Airway epithelial cell (primary cell): ENCODE data around the gene IRX2.

DNA sequence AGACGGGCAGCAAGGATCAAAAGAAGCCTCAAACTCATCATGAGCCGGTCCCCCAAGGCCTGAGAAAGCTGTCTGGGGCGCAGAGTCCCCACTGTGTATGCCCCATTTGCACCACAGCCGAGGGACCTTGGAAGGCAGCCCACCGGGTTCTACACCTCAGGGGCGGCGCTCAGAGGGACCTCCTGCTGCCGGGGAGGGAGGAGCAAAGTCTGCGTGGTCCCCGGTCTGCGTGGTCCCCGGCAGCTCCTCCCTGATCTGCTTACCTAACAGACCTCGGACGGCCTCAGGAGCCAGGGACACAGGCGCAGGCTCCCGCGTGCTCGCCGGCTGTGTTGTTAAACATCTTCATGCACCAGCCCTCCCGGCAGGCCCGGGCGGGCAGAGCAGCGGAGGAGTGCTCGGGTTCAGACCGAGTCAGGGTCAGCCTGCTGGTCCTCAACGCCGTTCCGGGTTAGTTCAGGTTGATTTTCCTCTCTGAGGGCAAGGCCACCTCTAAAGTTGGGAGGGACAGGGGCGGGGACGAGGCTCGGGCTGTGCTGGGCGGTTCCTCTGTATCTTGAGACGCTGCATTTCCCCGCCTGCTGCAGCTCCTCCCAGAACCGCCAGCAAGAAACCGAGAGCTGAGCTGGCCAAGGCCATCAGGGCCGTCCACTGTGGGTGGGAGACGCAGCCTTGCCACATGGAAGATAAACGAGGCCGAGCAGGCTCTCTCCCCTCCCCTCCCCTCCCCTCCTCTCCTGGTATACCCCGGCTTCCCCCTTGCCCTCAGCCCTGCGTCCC, 74.6 kb downstream of the MRPL36 start:
- RAMPAGE, long total RNA, result no peak

DNA sequence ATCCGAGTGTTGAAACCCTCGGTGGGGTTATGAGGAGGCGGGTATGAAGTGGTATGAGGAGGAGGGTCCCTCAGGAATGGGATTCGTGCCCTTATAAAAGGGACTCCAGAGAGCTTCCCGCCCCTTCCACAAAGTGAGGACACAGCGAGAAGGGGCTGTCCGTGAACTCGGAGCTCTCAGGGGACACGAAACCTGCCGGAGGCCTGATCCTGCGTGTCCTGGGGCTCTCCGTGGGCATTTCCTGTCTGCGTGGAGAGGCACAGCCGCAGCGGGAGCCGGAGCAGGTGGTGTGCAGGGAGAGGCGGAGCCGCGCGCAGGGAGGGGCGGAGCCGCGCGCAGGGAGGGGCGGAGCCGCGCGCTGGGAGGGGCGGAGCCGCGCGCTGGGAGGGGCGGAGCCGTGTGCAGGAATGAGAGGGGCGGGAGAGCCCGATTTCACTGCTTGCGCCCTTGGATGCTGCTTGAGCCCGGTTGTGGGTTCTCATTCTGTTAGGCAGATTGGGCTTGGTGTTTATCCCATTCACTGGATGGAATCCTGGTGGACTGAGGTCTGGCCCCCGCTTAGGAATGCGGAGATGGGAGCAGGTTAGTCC, 26.6 kb downstream of the NDUFS6 start:
- RAMPAGE, long total RNA, result no peak

GRCh38 chr5:2094447-2095173, 211.9 kb upstream of the IRX4 start:
- RAMPAGE, long total RNA, result no peak

DNA sequence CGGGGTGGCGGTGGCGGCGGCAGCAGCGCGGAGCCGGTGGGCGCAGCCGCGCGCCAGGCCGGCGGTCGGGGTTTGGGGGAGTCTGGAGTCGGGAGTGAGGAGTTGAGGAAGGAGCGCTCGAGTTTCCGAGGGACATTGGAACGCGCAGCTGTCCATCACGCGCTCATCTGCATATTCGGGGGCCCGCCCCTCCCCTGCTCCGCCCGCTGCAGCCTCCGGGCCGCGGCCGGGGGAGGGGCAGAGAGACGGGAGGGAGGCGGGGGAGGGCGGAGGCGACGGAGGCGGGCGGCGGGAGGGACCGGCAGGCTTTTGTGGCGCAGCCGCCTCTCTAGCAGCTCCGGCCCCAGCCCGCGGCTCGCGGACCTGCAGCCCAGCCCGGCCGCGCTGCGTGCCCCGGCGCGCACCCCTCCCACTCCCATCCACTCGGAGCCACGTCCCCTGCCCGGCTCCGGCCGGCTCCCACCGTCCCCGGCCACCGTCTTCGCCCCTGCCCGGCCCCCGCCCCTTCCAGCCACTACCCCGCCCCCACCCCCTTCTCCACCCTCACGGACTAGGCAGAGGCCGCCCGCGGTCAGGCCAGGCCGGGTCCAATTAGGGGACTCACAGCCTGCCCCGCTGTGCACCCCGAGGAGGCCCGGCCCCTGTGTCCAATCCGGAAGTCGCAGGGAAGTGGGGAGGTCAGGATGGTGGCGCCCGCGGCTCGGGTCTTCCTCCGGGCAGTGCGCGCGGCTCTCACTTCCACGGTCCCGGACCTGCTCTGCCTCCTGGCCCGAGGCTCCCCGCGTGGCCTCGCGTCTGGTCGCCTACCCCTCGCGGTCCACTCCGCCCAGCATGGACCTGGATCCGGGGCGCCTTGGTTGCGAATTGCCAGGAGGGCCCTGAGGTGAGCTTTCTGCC, at the start of gene IRX2:
Gene IRX2, minus strand, starts transcription at position 96 of the 897 bp plus-strand sequence.
- RAMPAGE, long total RNA, result no peak

DNA sequence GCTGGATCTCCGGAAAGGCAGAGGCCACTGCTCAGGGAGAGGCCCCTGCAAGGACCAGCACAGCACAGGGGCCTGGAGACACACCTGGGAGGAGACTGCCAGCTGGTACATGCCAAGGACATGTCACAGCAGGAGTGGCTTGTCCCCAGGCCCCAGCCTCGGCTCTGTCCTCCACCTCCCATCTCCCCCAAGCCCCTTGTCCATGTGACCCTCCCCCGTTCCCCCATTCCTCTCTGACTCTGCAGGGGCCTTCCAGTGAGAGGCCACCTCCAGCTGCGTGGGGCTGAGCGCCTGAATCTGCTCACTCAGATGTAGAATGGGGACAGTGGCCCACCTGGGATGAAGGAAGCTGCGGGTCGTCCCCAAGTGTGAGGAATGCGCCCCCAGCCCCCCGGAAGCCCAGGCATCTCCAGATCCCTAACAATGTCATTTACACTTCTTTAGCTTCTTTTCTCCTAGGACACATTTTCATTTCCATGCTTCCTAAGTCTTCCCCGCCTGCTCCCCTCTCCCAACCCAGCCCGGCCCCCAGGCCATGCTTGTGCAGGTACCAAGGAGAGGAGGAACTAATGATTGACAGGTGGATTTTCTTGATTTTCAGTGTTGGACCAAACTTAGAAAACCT, 349.6 kb upstream of the IRX2 start:
- RAMPAGE, long total RNA, result no peak

DNA sequence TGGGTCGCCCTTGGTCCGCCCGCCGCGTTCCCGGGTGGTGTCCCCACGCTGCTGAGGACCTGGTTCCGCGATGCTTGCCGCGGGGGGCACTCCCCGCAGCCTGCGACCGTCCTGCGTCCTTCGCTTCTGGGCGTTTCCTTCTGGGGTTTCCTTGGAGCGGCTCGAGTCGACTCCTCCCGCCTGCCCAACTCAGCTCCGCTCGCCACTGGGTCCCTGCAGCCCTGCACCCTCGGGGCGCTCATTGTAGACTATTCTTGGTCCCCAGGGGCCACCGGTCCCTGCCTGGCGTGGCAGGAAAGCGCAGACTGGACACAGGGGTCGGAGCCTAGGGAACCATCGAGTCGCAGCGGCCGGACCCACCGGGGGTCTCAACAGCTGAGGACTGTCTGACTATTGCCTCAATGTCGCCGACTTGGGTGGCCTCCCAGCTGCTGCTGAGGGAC, 4.5 kb upstream of the IRX1 start:
- RAMPAGE, long total RNA, result no peak

DNA sequence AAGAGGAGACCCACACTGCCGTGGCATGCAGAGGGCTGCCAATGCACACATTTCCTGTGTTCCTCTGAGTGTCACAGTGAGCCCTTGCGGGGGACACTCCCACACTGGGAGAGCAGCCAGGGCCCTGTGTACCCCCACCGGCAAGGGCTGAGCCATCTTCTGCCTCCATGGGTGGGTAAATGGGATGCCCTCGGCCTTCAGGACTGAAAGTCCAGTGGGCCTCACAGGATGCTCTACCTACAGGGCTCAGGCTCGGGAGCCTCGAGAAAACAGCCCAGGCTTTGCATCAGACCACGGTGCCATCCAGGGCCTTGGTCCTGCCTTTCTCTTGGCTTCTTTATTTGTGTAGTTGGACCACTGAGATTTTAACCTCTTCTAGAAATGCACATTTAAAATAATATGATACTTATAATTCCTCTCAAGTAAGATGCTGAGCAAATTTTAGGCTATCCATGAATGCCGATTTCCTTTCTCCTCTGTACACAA, 18.2 kb downstream of the IRX1 start:
- RAMPAGE, long total RNA, result no peak

- RAMPAGE, long total RNA, result no peak
Measured at GRCh38 chr5:3741200-3741558, 145.5 kb downstream of the IRX1 start.

GRCh38 chr5:4865993-4867098, 273.8 kb upstream of the ADAMTS16 start:
- RAMPAGE, long total RNA, result no peak

DNA sequence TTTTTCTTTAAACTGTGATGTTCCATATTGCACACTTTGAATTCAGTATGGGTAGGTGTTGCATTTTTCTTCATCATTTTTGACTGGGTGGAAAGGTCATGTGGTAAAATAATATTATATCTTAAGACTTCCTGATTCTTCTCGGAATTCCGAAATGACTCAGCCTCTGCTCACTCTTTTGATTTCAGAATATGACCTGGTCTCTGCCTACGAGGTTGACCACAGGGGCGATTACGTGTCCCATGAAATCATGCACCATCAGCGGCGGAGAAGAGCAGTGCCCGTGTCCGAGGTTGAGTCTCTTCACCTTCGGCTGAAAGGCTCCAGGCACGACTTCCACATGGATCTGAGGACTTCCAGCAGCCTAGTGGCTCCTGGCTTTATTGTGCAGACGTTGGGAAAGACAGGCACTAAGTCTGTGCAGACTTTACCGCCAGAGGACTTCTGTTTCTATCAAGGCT, 5.8 kb downstream of the ADAMTS16 start:
- RAMPAGE, long total RNA, result no peak

DNA sequence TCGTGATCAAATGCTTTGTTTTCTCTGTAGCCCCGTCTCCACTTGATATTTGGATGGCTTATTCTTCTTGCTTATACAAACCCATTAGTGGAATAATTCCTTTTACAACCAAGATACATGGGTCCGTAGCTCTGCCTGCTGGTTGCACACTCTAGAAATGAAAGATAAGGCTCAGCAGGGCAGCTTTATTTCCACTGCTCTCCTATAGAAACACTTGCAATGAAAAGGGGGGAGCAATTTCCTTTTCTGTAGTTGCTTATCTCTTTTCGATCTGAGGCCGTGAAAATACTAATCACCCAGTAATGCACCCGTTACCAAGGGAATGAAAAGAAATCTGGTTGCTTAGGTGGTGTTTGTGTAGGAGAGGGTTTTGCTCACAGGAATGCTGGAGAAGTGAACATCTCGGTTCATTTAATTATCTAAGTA, 131.7 kb downstream of the ADAMTS16 start:
- RAMPAGE, long total RNA, result no peak

DNA sequence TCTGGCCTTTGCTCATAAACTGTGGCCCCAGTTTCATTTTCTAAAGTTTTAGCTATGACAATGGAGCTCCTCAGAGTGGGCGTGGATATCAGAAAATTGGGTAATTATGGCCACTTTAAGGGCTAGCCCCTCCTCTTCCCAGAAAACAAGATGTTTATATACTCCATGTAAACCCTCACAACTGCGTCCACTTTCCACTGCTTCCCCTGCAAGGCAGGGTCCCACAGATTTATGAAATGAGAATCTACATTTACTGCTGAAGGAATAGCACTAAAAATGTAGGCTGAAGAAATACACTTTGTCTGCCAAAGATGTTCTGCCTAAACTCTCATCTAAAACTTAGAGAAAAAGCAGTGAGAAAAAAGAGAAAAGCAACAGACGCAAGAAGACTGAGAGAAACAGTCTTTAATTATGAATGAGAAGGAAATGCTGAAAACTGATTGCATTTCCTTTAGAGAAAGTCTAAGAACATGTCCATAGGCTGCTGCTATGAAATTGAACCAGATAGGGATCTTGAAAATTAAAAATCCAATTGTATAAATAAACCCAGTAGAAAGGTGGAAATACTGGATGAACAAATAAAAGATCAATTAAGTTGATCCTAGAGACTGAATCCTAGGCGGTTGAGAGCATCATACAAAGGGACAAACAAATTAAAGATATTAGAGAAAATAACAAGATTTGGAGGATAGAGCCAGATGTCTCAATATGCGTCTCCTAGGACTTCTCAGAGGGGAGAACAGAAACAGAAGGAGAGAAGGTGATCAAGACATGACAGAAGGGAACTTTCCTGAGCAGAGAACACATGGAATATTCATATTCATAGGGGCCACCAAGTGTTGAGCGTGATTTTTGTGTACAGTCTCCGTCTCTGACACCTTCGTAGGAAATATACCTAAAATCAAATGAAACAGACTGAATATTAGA, 27.5 kb downstream of the ICE1 start:
- RAMPAGE, long total RNA, result no peak

DNA sequence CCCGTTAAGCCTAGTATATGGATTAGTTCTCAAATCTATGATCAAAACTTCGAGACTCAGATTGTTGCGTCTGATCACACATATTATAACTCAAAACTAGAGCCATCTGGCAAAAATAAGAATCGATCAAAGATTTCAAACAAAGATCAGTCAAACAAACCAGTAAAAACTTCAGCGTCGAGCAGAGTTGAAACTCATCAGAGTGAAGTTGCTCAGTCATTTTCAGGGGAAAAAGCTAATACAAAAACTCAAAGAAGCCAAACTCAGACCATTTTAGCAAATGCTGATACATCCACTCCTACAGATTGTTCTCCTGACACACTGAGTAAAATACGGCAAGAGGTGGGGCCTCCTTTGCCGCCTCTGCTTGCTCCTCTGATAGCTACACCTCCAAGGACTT, 41.4 kb downstream of the ICE1 start:
- RAMPAGE, long total RNA, result no peak

DNA sequence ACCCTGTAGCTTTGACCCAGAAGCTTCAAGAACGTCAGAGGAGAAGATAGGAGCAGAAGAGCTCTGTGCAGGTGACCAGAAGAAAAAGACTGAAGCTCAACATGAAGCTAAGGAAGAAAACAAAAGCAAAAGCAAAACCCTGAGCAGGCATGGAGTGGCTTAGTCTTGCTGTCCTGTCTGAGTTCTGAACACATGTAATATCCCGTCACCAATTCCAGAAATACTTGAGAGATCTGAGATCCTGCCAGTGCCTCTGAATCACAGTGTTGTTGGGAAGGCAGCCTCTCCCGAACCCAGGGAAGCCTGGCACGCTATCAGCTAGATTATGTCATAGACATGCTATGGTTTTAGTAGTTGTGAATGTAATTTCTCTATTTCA, 235.7 kb downstream of the ICE1 start:
- RAMPAGE, long total RNA, result no peak

- RAMPAGE, long total RNA, result no peak
Measured at GRCh38 chr5:6602155-6602813, 30.6 kb downstream of the NSUN2 start.

GRCh38 chr5:6660745-6661130, 27.5 kb downstream of the SRD5A1 start:
- RAMPAGE, long total RNA, result no peak

DNA sequence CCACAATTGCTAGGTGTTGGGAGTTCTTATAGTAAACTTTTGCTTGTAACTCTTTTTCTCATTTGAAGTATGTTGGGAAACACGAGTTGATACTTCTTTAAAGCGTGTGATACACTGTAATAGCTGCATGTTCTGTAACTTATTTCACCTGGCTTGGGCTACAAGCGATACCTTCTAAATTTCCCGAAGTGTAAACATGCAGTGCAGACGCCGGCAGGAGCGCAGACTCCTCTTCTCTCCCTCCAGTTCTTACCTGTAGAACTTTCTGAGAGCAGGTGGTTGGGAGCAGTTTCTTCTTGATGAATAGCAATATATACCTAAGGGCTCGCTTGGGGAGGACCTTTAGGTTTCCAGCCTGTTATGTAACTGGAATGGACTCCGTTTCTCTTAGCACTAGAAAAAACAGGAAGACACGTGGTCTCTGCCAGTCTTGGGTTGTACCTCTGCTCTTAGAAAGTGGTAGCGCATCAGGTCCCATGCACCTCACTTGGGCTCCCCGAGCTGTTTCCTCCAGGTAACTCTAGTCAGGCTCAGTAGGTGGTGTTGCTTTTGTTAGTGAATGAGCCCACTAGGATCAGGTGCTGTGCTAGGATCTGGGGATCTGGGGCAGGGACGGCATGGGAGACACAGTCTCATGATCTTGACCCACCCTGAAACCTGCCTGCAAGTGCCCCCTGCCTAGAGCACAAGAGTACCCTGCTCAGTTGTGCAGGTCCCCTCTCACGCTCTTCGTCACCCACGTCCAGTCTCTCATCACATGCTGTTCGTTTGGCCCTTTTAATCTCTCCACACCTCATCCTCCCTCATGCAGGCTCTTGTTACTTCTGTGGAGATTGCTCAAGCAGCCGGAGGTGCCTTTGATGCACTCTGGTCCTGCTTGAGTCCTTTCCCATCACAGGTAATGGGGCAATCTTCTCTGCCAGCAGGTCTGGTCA, 2.7 kb downstream of the TENT4A start:
- RAMPAGE, long total RNA, result no peak

GRCh38 chr5:6759293-6759916, 46.2 kb downstream of the TENT4A start:
- RAMPAGE, long total RNA, result no peak

DNA sequence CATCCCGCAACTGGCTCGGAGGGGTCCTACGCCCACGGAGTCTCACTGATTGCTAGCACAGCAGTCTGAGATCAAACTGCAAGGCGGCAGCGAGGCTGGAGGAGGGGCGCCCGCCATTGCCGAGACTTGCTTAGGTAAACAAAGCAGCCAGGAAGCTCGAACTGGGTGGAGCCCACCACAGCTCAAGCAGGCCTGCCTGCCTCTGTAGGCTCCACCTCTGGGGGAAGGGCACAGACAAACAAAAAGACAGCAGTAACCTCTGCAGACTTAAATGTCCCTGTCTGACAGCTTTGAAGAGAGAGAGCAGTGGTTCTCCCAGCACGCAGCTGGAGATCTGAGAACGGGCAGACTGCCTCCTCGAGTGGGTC, 225.1 kb upstream of the ADCY2 start:
- RAMPAGE, long total RNA, result no peak

DNA sequence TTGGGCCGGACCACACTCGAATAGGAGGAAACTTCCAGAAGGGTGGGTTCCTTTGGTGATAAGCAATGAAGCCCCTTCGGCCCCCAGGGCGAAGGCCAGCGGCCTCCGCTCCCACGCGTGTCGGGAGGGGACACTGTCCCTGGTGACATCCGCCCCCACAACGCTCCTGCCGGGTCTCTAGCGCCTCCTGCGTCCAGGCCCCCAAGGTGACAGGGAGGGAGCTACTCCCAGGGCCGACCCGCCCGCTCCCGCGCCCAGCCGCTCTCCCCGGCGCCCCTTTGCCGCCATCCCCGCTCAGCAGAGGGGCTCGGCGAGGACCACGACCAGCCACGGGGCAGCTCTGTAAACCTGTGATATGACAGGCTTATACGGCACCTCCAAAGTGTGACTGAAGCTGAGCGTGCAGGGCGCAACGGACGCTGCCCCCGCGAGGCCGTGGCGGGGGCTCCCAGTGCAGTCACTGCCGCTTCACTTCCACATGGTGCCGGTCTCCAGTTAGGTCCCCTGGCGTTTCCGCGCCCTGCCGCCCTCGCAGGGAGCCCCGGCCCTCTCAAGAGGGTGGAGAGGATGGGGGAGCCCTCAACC, 1.0 kb upstream of the ADCY2 start:
- RAMPAGE, long total RNA, result no peak